ENCODE measurements around a stretch of chr6.

GRCh38 chr6:154809630-154810354 is 76.6 kb downstream of the SCAF8 start:
- RRBS: no CpG with 5 or more reads among the region's 11 CpGs

DNA sequence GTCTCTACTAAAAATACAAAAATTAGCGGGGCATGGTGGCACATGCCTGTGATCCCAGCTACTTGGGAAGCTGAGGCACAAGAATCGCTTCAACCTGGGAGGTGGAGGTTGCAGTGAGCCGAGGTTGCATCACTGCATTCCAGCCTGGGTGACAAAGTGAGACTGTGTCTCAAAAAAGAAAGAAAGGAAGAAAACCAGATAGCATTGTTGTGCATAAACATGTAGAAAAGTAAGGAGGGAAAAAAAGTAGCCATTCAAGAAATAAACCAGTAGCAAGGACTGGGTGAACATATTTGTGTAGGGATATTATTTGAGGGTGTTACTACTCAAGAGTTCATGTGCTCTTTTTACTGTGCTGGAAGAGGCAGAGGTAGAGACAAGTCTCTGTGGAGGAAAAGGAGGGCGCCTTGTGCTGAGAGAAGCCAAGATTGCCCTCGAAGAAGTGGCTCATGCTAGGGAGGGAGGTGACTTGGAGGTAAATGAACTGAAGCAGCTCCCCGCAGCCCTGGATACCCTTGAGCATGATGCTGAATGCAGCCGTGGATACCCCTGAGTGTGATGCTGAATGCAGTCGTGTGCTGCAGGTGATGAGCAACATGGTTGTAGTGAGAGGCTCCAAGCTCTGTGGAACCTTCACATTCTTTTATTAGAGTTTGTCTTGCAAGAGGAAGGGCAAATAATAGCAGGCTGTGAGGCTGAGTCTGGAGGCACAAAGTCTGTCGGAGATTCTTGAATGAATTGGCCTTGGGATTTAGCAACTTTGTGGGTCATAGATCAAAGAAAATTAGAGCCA is 120.5 kb upstream of the TIAM2 start:
- RRBS: no CpG with 5 or more reads among the region's 9 CpGs

DNA sequence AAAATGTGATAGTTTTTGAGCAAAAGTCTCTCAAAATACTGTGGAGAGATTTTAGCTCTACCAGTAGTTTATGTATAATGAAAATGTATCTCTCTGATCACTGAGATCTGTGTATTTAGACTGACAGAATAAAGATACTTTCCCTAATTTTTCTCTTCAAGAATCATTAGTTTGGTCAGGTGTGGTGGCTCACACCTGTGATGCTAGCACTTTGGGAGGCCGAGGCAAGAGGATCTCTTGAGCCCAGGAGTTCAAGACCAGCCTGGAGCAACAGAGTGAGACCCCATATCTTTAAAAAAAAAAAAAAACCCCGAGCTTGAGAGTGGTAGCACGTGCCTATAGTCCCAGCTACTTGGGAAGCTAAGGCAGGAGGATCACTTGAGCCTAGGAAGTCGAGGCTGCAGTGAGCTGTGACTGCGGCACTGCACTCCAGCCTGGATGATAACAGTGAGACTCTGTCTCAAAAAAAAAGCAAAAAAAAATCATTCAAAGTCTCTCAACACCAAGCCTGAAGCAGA is 133.3 kb downstream of the TIAM2 start:
- RRBS: no CpG with 5 or more reads among the region's 5 CpGs

GRCh38 chr6:156175005-156175385 is 602.2 kb upstream of the ARID1B start:
- RRBS: no CpG with 5 or more reads among the region's 1 CpG

DNA sequence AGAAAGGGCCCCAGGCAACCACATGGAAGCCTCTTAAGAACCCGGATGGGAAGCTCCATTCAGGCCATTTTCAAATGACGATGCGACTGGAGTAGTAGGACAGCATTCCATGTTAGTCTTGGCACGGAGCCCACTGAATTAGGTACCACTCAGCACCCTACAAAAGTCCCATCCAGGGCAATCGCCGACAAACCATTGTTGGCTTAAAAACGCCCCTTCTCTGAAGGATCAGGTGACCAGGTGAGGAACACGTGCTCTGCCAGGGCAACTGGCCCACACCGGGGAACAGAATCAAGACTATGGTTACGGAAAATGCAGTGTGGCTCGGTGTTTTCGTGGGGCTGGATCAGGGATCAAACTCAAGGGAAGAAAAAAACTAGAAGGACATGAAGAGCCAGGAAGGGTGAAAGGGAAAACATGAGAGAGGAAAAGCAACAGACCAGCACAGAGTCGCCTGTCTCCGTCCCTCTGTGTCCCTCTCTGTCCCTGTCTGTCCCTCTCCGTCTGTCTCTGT is 177.8 kb upstream of the ARID1B start:
- RRBS: no CpG with 5 or more reads among the region's 15 CpGs

GRCh38 chr6:156599793-156600851 is 177.1 kb upstream of the ARID1B start:
- RRBS: no CpG with 5 or more reads among the region's 13 CpGs

GRCh38 chr6:156848551-156849080 is 71.4 kb downstream of the ARID1B start:
- RRBS: 11% methylated on average over 2 of the region's 5 CpGs

- RRBS: no CpG with 5 or more reads among the region's 8 CpGs
Observed at GRCh38 chr6:156886366-156886842, 109.2 kb downstream of the ARID1B start.

DNA sequence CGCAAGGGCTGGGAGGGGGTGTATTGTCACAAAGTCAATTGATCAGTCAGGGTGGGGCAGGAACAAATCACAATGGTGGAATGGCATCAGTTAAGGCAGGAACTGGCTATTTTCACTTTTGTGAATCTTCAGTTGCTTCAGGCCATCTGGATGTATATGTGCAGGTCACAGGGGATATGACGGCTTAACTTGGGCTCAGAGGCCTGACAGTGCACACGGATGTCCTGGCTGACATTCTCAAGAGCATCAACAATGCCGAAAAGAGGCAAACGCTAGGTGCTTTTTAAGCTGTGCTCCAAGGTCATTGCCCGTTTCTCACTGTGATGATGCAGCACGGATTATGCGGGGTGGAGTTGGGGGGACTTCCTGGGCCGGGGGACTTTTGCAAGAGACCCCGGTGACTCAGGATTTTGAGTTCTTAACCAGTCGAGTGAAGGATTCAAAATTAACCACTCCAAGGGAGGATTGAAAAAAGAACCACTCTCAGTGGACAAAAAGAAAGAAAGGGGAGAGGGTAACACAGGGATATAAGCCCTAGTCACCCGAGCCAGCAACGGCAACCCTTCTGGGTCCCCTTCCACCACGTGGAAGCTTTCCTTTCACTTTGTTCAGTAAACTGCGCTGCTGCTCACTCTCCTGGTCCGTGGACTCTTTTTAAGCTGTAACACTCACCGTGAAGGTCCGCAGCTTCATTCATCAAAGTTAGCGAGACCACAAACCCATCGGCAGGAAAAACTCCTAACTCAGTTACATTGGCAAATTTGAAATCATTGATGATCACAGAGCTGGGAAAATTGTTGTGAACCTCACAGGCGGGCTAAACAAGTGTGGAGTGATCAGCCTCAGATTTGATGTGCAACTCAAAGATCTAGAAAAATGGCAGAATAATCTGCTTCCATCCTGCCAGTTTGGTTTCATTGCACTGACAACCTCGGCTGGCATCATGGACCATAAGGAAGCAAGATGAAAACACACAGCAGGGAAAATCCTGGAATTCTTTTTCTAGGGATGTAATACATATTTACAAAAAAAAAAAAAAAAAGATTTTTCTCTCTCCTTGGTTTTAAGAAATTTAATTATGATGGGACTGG is 199.2 kb downstream of the ARID1B start:
- RRBS: no CpG with 5 or more reads among the region's 22 CpGs

GRCh38 chr6:157020728-157021352 is 243.7 kb downstream of the ARID1B start:
- RRBS: 0% methylated on average over 10 of the region's 43 CpGs

GRCh38 chr6:157022169-157022467 is 244.9 kb downstream of the ARID1B start:
- RRBS: no CpG with 5 or more reads among the region's 14 CpGs

DNA sequence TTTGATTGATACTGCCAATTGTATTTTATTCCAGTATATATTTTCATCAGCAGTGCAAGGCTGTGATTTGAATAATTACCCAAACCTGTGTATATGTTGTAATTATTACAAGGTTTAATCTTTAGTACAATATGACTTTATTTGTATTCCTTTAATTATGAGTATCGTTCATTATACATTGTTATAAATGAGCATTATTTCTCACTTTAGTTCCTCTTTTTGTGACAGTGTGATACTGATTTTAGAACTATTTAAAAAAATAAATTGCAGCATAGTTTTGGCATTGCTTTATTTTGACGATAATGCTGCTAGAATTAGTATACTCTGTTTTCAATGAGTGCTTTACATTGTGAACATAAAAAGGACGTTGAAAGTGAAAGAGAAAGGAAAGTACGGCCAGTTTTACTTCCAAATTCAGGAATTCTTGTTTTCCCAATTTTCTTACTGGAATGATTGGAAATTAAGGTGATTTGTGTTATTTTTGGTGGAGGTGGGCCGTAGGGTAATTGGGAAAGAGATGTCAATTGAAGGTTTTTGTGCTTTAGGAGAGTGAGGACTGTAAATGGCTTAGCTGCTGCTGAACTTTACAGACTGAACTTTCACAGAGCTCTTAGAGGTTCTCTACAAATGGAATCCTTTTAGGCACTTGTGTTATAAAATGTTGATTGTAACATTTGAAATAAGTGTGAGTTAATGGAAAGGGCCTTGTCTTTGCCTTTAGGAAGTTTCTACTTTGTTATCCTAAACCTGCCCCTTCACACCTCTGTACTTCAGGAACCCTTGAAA is 256.2 kb downstream of the ARID1B start:
- RRBS: no CpG with 5 or more reads among the region's 5 CpGs

DNA sequence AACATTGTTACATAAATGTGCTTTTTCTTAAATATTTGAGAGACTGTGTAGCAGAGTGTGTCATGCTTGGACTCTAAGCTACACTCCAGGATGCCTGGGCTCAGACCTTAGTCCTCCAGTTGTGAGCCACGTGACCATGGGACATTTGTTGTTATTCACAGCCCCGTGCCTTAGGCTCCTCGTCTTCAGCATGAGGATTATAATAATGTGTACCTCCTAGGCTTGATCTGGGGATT is 177.8 kb downstream of the TMEM242 start:
- RRBS: no CpG with 5 or more reads among the region's 3 CpGs

DNA sequence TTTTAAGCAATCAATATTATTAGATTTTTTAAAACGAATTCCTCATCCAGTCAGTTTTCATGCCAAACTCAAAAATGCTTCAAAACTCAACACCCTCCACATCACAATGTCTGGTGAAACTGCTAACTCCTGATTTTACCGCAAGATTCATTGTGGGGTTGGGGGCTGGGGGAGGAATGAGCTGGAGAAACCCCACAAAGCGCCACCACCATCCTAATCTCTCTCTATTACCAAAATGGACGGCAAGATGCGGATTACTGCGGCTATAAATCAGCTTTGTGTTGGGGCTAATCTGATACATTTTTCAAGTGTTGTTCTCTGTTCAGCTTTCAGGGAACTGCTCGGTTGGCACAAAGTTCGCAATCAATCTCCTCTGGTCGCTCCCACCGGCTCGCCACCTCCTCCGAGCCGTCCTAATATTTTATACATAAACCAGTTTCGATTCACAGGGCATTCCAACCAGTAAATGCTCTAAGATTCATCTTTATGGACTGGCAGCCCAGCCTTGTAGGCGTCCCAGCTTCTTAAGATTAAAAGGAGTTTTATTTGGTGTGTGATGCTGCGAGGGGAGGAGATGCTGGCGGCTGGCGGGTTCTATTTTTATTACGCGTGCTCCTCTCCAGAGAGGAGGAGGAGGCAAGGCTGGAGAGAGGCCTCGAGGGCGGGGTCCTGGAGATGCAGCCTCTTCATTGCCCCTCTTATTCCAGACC is 83.5 kb downstream of the TMEM242 start:
- RRBS: no CpG with 5 or more reads among the region's 22 CpGs

- RRBS: no CpG with 5 or more reads among the region's 6 CpGs
Observed at GRCh38 chr6:157273277-157273652, 50.1 kb downstream of the TMEM242 start.

GRCh38 chr6:157273653-157274046 is 49.7 kb downstream of the TMEM242 start:
- RRBS: no CpG with 5 or more reads among the region's 15 CpGs

DNA sequence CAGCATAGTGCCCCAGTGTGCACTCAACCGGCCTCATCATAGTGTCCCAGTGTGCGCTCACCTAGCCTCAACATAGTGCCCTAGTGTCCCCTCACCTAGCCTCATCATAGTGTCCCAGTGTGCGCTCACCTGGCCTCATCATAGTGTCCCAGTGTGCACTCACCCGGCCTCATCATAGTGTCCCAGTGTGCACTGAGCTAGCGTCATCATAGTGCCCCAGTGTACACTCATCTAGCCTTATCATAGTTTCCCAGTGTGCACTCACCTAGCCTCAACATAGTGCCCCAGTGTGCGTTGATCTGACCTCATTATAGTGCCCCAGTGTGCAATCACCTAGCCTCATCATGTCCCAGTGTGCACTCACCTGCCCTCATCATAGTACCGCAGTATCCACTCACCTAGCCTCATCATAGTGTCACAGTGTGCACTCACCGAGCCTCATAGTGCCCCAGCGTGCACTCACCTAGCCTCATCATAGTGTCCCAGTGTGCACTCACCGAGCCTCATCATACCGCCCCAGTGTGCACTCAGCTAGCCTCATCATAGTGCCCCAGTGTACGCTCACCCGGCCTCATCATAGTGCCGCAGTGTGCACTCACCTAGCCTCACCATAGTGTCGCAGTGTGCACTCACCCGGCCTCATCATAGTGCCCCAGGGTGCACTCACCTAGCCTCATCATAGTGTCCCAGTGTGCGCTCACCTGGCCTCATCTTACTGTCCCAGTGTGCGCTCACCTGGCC is 11.1 kb downstream of the TMEM242 start:
- RRBS: no CpG with 5 or more reads among the region's 18 CpGs

DNA sequence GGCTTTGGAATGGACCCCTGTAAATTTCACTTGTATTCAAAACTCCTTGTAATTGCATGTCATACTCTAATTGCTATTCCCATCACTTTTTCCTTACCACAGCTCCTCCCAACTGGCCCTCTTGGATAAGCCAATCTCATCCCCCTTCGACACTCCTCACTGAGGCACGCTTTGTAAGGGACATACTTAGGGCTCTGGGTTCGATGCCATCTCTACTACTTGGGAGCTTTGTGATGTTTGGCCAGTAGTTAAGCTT is 1.4 kb upstream of the ZDHHC14 start:
- RRBS: no CpG with 5 or more reads among the region's 3 CpGs

- RRBS: no CpG with 5 or more reads among the region's 3 CpGs
Observed at GRCh38 chr6:157419957-157420426, 39.0 kb downstream of the ZDHHC14 start.

- RRBS: no CpG with 5 or more reads among the region's 8 CpGs
Observed at GRCh38 chr6:157632798-157633330, 190.2 kb upstream of the SNX9 start.